Melanocyte of skin (primary cell): Measurements from ENCODE around the gene NDUFS6.

DNA sequence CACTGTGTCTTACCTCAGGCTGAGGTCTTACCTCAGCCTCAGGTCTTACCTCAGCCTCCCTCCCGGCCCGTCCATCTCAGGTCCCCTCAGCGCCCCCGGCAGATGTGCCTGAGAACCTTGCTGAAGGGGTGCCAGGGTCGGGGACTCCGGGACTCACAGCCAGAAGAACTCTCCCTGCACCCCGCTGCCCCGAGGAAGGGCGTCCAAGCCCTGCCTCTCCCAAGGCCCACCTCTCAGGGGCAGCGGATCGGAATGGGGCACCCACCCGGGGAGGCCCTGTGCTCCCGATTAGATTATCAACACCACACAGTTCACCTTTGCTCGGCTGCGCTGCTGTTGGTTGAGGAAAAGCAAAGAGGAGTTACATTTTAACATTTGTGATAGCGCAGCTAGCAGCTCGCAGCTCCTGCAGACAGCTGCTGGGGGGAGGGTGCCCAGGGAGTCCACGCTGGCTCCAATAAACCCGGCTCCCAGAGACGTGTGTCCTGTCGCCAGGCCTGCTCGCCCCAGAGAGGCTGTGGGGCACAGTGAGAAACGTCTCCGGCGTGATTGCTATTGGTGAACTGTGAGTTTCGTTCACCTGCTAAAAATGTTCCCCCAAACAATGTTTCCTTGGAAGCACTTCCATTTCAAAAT is 18.7 kb upstream of the SLC6A19 start:
- CAGE, long polyA plus RNA, 2 experiments: no peak in any of the 2 experiments

- CAGE, long polyA plus RNA, 2 experiments: no peak in any of the 2 experiments
These were observed 15.7 kb upstream of the SLC6A19 start for GRCh38 chr5:1185428-1186447.

DNA sequence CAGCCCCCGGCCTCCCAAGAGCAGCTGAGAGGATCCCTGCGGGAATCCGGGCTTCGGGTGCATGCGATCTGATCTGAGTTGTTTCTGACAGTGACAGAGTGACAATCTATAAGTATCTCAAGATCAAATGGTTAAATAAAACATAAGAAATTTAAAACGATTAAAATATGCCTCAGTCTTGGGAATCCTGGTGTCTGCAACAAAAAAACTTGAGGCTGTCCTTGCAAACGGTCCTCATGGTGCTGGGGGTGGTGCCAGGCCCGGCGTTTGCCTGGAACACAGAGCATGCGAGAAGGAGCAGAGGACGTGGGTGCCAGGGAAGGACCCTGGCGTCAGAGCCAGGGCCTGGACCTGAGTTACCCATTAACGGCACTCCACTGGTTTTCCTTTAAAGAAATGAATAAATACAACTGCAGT is 221 bp upstream of the SLC6A18 start:
- CAGE, long polyA plus RNA, 2 experiments: no peak in any of the 2 experiments

DNA sequence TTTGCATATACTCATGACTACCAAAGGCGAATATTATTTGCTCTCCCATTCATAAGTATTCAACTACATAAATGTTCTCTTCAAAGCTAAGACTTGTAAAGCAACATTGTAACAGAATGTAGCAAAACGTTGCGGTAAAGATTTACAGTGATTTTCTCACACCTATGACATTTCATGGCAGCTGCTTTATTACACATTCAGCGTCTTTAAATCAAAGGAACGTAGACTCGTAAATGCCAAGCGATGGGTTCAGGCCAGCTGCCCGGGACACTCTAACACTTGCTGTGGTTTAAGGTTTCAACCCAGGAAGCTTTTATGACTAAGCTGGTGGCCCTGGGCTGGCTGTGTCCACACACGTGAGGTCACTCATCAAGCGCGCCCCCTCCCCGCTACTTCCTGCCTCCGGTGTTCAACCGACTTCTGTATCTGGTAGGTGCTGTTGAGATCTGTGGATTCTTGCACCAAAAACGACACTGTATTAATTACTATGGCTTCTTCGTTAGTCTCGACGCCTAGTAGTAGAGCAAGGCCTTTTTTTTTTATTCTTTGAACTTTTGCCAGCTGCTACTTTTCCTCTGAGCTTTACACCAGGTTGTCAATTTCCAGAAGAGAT is 2.5 kb downstream of the SLC6A18 start:
- CAGE, long polyA plus RNA, 2 experiments: no peak in any of the 2 experiments

GRCh38 chr5:1316418-1317356 is 21.8 kb upstream of the TERT start:
- CAGE, long polyA plus RNA, 2 experiments: no peak in any of the 2 experiments

DNA sequence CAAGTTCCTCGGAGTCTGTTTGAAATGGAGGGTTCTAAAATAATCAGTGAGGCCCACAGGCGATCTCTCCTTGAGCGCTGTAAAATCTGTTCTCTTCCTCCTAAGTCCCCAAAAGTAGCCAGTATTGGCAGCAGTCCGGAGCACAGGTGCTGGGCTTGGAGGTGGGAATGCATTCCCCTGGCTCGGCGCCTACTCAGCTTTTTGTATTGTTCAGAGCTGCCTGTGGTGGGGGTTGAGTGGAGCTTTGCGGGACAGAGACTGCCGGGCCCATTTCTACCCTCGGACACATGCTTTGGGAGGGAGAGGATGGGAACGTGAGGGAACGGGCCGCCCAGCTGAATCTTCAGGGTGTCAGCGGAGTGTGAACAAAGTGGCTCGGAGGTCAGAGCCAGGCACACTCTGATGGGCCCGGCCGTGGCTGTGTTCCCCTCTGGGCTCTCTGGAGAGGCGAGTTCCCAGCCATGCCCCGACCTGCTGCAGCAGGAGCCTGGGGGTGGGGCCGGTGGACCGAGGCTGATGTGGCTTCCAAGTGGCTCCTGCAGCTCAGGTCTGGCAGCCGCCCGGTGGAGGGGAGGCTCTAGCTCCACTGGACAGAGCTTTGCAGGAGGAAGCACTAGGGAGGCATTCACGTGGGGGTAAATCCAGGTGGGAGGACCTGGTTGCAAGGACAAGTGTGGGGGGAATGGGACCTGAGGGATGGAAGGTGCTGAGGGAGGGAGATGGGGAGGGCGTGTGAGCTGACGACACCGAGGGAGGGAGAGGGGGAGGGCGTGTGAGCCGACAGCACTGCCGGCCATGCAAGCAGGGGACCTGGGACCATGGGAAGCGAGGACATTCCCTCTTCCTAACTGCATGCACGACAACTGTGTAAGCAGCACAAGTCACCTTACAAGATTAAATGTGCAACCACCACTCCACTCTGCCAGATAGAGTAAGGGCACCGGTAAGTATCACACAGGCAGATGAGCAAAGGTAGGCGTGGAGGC is 31.1 kb upstream of the SLC6A3 start:
- CAGE, long polyA plus RNA, 2 experiments: no peak in any of the 2 experiments

- CAGE, long polyA plus RNA, 2 experiments: no peak in any of the 2 experiments
These were observed 33.0 kb upstream of the SLC6A3 start for GRCh38 chr5:1478144-1478819.

GRCh38 chr5:1484559-1484955 is 39.2 kb downstream of the LPCAT1 start:
- CAGE, long polyA plus RNA, 2 experiments: no peak in any of the 2 experiments

GRCh38 chr5:1515808-1516186 is 8.0 kb downstream of the LPCAT1 start:
- CAGE, long polyA plus RNA, 2 experiments: no peak in any of the 2 experiments

- CAGE, long polyA plus RNA, 2 experiments: no peak in any of the 2 experiments
These were observed 1.8 kb downstream of the LPCAT1 start for GRCh38 chr5:1521579-1522727.

GRCh38 chr5:1579144-1579920 is 55.6 kb upstream of the LPCAT1 start:
- CAGE, long polyA plus RNA, 2 experiments: no peak in any of the 2 experiments

GRCh38 chr5:1593605-1594120 is 69.9 kb upstream of the LPCAT1 start:
- CAGE, long polyA plus RNA, 2 experiments: no peak in any of the 2 experiments

DNA sequence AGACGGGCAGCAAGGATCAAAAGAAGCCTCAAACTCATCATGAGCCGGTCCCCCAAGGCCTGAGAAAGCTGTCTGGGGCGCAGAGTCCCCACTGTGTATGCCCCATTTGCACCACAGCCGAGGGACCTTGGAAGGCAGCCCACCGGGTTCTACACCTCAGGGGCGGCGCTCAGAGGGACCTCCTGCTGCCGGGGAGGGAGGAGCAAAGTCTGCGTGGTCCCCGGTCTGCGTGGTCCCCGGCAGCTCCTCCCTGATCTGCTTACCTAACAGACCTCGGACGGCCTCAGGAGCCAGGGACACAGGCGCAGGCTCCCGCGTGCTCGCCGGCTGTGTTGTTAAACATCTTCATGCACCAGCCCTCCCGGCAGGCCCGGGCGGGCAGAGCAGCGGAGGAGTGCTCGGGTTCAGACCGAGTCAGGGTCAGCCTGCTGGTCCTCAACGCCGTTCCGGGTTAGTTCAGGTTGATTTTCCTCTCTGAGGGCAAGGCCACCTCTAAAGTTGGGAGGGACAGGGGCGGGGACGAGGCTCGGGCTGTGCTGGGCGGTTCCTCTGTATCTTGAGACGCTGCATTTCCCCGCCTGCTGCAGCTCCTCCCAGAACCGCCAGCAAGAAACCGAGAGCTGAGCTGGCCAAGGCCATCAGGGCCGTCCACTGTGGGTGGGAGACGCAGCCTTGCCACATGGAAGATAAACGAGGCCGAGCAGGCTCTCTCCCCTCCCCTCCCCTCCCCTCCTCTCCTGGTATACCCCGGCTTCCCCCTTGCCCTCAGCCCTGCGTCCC is 74.6 kb downstream of the MRPL36 start:
- CAGE, long polyA plus RNA, 2 experiments: no peak in any of the 2 experiments

DNA sequence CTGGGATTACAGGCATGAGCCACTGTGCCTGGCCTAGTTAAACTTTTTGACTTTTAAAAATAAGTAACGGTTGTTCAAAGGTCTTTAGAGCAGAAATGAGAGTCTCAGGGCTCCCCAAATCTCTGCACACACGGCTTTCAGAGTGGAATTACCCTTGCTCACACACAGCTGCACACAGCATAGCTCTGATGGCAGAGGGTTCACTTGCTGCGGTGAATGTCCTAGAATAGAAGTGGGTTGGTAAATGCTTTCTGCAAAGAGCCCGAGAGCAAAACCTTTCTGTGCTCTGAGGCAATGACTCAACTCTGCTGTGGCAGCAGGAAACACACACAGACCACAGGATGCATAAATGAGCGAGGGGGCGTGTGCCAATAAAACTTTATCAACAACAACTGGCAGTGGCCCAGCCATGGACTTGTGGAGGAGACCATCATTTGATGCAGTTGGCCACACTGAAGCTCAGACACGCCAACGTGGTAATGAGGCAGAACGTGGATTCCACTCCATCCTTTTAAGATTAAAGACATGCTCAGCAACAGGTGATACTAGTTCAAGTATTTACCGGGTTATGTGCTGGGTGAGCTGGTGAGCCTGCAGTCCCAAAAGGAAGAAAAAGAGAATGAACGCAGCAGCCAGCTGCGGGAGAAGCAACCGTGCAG is 6.8 kb downstream of the MRPL36 start:
- CAGE, long polyA plus RNA, 2 experiments: no peak in any of the 2 experiments

DNA sequence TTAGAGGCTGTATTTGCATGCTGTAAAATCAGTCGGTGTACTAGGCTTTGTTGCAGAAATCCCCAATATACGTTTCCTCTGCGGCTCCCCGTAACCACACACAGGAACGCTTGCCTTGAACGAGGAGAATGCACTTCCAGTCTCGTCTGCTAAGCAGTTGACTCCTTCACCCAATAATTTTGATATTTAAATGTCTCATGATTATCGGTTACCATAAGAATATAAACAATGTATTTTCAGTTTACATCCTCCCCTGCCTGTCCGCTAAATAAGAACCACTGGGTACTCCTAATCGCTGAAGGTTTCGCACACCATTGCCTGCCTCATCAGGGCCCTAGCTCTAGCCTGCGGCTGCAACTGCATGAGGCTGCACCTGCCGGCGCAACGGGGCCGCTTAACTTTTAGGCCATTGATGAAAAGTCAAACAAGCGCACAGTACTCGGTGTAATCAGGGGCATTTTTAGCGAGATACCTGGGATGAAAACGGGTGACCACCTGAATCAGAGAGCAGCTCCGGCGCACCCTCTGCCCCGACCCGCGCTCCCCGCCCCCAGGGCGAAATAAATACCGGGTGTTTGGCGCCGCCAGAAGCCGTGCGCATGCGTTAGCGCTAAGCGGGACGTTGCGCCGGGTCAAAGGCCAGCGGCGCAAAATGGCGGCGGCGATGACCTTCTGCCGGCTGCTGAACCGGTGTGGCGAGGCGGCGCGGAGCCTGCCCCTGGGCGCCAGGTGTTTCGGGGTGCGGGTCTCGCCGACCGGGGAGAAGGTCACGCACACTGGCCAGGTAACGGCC is at the start of gene NDUFS6:
Gene NDUFS6 (plus strand): TSS at position 642 of the 793 bp plus-strand sequence.
- CAGE, long polyA plus RNA, 2 experiments: no peak in any of the 2 experiments

DNA sequence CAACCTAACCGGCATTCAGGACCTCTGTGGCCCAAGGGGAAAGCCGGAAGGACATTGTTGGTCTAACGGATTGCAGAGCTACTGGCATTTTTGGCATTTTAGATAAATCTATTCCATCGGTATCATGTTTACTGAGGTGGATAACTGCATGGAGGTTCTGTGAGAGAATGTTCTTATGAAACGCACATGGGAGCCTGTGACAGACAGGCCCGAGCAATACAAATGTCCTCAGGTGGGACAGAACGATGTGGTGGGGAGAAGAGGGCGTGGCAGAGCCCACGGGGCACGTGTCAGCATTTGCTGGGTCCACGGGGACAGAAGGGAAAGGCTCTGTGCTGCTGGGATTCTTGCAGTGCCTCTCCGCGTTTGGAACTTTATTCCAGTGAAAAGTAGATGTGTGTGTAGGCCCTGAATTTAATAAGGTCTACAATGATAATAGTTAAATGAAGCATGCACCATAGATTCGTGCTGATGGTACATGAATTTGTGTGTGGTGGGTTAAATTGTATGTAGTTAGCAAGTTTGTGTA is 12.6 kb downstream of the NDUFS6 start:
- CAGE, long polyA plus RNA, 2 experiments: no peak in any of the 2 experiments

- CAGE, long polyA plus RNA, 2 experiments: no peak in any of the 2 experiments
These were observed 125.4 kb upstream of the IRX4 start for GRCh38 chr5:2007766-2008788.

DNA sequence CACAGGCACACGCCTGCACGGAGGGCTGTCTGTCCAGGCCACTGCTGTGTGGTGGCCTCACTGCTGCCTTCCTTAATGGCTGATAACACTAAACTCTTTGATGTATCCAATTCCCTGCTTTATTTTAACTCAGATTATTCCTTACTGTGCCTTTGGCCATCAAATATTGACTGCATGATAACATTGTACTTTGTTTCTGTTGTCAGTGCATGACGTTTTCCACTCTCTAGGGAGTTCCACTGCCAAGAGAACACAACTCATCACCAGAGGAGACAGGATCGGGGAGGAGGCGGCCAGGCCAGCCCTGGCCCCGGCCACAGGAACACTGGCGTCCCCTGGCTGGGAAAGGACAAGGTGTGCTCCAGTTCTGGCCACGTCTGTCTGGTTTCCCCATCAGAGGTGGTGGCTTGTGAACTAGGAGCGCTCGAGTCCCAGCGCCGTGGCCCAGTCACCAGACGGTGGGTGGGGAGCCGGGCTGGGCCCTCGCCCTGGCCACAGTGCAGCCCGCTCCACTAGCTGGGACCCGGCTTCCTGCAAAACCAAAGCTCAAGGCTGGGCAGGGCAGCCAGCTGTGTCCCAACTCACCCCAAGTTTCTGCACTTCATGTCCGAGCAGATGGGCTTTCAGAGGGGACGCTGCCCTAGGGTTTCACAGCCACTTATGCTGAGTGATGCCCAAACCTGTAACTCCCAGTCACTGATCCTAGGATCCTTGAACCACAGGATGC is 211.9 kb upstream of the IRX4 start:
- CAGE, long polyA plus RNA, 2 experiments: no peak in any of the 2 experiments

GRCh38 chr5:3103457-3103882 is 352.0 kb upstream of the IRX2 start:
- CAGE, long polyA plus RNA, 2 experiments: no peak in any of the 2 experiments

DNA sequence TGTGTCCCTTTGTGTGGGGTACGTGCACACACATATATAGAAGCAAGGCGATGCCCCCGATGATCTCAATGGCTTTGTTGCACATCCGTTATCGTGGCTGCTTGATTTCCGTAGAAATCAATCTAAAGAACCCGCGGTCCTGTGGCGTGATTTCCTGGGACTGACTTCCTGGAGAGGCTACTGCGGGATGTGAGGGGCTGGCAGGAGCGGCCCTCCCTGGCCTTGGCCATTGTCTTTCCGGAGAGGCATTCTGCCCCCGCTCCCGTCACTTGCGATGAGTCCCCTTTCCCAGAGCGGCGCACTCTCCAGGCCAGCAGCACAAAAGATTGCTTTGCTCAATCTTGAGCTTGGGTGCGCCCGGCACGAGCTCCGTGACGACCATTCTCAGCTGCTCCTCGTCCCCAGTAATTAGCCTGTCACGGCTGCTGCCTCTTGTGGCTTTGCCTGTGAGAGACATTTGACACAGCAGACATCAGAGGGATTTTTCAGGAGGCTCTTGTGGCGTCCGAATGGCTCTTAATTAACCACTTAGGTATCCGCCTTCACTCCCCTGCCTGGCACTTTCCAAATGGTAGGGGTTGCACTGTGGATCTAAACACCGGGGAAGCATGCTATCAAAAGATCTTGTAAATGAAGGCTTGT is 398.0 kb upstream of the IRX1 start:
- CAGE, long polyA plus RNA, 2 experiments: no peak in any of the 2 experiments